H4 (cell line): ENCODE measurements around the gene PARP8.

GRCh38 chr5:42551785-42552361, 128.6 kb downstream of the GHR start:
- RAMPAGE, long total RNA: no peak

GRCh38 chr5:42581776-42582614, 158.8 kb downstream of the GHR start:
- RAMPAGE, long total RNA: no peak

- RAMPAGE, long total RNA: no peak
Measured at GRCh38 chr5:42734426-42735150, 22.0 kb upstream of the CCDC152 start.

DNA sequence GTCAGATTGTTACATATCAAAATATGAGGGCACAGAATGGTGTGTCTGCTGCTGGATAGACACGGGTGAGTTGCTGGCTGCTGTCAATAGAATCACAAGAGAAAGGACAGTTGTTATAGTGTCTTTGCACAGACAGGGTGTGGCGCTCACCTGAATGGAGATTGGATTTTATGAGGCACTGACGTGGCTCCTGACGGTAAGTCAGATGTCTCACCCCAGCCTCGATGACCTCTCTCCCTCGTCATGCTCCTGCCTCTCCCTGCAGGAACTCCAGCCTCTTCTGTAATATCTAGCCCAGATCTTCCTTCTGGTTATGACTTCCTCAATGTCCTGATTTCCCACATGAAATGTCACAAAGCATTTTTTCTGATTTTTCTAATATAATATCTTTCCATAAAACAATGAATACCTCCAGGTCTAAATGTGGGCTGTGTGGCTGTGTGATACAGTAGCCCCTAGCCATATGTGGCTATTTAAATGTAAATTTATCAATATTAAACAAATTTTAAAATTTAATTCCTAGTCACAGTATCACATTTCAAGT, 75.5 kb upstream of the SELENOP start:
- RAMPAGE, long total RNA: no peak

DNA sequence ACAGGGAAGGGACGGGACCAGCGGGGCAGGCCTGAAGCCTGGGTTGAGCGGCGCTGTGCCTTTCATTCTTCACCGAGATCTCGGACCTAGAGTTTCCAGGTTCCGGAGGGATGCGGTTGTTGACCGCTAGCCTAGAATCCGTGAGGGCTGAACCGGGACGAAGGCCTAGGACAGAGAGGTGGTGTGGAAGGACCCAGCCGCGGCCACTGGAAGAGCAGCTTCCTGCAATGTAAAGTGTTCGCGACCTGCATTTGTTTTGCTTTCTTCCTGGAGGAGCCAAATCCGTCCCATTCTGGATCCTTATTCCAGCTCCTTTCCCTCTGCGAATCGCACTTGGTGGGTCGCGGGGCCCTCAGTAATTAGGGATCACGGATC, 48.7 kb downstream of the ANXA2R start:
- RAMPAGE, long total RNA: no peak

DNA sequence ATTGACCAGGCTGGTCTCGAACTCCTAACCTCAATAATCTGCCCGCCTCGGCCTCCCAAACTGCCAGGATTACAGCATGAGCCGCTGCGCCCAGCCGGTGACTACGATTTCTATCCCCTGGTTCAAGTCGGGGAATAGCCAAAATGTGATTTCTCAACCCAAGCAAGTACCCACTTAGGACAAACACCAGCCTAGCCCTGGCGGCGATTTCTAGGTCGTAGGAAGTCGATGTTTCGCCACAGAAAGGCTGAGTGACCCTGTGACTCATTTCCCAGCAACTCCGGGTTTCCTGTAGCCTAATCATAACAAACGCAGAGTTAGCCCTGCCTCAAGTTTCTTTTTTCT, 47.0 kb downstream of the ANXA2R start:
- RAMPAGE, long total RNA: no peak

GRCh38 chr5:43007401-43008498, 32.4 kb downstream of the ANXA2R start:
- RAMPAGE, long total RNA: no peak

DNA sequence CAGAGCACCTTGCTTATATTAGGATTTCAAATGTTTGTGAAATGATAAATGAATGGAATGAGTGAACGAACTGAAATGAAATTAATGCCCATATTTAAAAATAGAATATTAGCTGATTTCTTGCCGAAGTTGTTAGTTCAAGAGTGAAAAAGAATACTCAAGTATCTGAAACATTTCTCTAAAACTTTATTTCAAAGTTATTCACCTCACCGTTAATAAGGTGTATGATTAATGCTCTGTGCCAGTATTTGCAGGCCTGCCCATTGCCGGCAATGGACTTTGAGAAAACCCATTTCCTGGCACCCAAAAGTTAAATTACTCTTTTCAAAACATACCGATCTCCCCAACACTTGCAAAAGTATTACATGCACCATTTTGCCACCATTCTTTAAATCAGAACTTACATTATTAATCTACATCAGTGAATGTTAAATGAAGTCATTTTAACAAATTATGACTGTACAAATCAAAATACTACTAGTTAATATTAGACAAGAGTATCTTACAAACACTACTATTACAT, 23.9 kb downstream of the HMGCS1 start:
- RAMPAGE, long total RNA: no peak

DNA sequence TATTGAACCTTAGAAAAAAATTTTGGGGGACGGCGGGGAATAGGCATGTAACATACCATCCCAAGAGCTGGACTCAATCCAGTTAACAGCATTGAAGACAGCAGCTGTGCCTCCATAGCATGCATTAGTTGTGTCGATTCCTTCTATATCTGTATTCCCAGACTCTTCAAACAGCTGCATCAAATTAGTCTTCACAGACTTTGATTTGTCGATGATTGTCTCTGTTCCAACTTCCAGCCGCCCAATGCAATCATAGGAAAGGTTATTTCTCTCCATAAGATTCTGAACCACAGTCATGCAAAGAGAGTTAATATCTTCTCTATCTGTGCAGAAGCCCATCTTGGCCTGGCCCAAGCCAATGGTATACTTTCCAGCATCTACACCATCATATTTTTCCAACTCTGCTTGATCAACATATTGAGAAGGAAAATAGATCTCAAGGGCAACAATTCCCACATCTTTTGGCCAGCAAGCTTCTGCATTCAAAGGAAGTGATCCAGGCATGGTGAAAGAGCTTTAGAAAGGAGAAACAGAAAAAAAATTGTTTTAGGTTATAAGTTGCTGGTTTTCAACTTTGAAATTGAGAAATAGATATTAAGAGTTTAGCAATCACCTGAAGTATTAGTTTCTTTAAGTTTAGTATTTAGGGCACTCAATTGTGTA, 14.6 kb downstream of the HMGCS1 start:
- RAMPAGE, long total RNA: no peak

DNA sequence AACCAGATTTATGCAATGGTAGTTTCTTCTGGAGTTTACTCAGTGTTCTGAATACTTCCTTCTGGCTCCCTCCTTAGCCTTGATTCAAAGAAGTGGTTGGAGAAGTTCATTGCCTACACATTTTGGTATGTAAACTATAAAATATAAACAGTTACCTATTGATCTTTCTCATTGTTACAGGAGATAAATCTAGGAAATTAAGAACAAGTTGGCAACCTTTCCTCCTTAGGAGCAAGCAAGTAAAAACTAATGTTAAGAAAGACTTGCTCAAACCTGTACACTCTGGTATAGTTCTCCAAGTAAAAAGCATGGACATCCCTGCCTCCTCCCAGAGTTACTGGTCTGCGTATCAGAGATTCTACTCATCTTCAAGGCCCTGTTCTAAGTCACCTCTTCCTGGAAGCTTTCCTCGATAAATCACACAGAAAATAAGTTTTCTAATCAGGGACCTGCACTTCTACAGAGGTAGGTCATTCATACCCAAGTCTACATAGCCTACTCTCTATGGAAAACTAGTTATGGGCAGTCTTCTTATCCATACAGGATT, 3.2 kb downstream of the HMGCS1 start:
- RAMPAGE, long total RNA: no peak

DNA sequence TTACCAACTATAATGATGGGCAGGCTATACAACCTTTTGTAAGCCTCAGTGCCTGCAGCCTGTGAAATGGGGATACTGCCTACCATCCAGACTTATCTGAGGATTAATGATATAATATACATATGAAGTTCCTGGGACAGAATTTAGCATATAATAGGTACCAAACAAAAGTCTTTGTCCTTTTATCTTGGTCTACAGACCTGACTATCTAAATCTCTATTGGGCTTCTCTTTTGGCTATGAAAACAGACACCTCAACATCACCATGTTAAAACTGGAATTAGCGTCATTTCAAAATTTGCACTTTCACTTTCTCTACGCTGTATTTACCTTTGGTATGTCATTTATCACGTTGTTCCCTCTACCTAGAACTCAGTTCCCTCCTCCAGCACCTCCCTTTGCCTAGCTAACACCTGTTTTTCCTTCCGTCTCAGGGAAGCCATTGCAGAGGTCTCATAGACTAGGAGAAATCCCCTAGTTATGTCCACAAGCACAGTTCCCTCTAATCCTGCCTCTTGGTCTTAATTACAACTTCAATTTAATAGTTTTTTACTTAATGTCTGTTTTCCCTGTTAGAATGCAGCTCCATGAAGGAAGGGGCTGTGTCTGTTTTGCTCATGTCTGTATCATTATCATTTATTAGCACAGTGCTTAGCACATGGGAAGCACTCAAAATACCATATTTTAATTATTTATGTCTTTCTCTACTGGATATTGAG, 14.1 kb upstream of the TMEM267 start:
- RAMPAGE, long total RNA: no peak

- RAMPAGE, long total RNA: no peak
Measured at GRCh38 chr5:43621363-43622229, 18.6 kb downstream of the NNT start.

GRCh38 chr5:43704461-43705462, 101.8 kb downstream of the NNT start:
- RAMPAGE, long total RNA: no peak

DNA sequence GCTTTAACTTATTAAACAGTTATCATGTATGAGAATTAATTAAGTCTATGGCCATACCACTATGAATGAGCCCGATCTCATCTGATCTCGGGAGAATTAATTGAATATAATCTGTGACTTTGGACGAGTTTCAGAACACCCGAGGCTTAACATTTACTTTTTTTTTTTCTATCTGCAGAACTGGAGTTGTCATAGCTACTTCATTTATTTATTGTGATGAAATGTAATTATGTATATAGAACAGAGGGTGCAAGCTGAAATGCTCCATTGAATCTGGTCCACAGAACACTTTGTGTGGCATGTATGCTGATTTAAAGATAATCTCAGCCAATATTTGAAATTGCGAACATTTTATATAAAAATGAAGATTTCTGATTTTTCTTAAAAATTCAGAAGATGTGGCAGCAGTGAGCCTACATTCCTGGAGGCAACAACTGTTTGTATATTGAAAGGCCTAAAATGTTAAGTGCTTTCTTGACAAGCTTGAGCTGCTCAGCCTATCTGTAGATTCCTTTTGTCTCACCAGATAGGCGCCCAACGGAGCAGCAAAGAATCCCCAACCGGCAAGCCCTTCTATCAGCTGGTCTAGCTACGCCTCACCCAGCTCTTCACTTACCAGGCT, 170.8 kb upstream of the MRPS30 start:
- RAMPAGE, long total RNA: no peak

GRCh38 chr5:50440599-50440970, 503 bp downstream of the EMB start:
- RAMPAGE, long total RNA: no peak

- RAMPAGE, long total RNA: start-site peak on the plus strand at chr5:50666819-50666967, 7 reads
Measured at GRCh38 chr5:50666225-50667130, at the start of gene PARP8. Gene PARP8, plus strand, starts transcription at chr5:50666637.

- RAMPAGE, long total RNA: no peak
Measured at GRCh38 chr5:51465178-51465642, 82.0 kb downstream of the ISL1 start.

GRCh38 chr5:52150411-52150808, 637.3 kb upstream of the ITGA1 start:
- RAMPAGE, long total RNA: no peak

GRCh38 chr5:52773973-52774568, 13.6 kb upstream of the ITGA1 start:
- RAMPAGE, long total RNA: no peak

- RAMPAGE, long total RNA: no peak
Measured at GRCh38 chr5:52777180-52777505, 10.6 kb upstream of the ITGA1 start.